Esophagus squamous epithelium (tissue), 4 donors: ENCODE results near the genes FBLL1 and FOXI1.

- PRO-cap = no peak
- RAMPAGE, long total RNA, 4 experiments = no peak in any of the 4 experiments
Observed at GRCh38 chr5:168329269-168329780, 37.9 kb downstream of the WWC1 start.

- PRO-cap = no peak
- RAMPAGE, long total RNA, 4 experiments = no peak in any of the 4 experiments
Observed at GRCh38 chr5:168353167-168354023, 62.0 kb downstream of the WWC1 start.

GRCh38 chr5:168408394-168409004, 77.8 kb upstream of the RARS1 start:
- PRO-cap = no peak
- RAMPAGE, long total RNA, 4 experiments = no peak in any of the 4 experiments

DNA sequence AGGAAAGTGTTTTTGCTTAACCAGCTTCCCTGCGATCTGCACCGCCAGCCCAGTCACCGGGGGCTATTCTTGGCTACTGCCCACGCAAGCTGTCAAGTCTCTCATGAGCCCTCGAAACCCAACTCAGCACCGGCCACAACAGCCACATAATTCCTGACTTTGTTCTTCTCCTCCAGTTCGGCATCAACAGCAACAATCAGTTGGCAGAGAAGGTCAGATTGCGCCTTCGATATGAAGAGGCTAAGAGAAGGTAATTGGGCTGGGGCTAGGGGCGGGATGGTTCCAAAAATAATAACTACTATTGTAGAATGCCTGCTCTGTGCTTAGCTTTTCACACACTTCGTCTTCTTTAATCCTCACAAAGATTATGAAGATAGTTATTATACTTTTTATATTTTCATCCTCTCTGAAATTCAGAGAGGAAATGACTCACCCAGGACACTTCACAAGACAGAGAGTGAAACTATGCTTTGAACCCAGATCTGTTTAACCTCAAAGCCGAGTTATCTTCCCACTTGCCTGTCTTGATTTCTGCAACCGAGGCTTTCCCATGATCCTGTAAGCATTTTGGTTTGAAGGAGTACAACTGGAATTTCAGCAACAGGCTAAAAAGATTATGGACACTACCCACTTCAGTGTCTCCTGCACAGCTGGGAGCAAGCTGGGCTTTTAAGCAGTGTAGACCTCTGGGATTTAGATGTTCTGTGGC, 76.4 kb upstream of the RARS1 start:
- PRO-cap = no peak
- RAMPAGE, long total RNA, 4 experiments = no peak in any of the 4 experiments

DNA sequence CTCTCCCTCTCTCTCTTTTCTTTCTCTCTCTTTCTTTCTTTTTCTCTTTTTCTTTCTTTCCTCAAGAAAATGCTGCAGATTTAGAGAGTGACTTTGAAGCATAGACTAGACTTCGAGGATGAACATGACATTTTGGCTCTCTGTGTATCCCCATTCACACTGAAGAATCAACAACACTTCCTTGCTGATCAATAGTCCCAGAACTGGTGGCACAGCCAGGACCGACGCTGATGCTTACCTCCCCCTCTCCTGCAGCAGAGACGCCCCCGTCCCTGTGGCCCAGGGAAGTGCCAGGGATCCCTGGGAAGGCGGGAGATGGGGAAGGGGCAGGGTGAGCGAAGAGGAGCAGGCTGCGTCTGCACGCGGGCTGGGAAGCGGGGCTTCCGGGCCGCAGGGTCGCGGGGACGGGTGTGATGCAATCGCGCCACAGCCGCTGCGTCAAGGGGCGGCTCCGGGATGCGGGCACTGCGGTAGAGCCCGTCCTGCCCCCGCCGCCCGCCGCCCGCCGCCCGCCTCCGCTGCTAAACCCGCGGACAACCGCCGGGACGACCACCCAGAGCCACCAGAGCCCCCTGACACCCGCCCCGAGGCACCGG, at the start of gene FBLL1:
FBLL1 (plus strand) TSS at position 427 of the 596 bp plus-strand sequence.
- PRO-cap = no peak
- RAMPAGE, long total RNA, 4 experiments = no peak in any of the 4 experiments

GRCh38 chr5:168579655-168580126, 523 bp upstream of the PANK3 start:
- PRO-cap = bidirectional peak, plus-strand start at chr5:168579911, minus-strand start at chr5:168579603
- RAMPAGE, long total RNA, 4 experiments = no peak in any of the 4 experiments

DNA sequence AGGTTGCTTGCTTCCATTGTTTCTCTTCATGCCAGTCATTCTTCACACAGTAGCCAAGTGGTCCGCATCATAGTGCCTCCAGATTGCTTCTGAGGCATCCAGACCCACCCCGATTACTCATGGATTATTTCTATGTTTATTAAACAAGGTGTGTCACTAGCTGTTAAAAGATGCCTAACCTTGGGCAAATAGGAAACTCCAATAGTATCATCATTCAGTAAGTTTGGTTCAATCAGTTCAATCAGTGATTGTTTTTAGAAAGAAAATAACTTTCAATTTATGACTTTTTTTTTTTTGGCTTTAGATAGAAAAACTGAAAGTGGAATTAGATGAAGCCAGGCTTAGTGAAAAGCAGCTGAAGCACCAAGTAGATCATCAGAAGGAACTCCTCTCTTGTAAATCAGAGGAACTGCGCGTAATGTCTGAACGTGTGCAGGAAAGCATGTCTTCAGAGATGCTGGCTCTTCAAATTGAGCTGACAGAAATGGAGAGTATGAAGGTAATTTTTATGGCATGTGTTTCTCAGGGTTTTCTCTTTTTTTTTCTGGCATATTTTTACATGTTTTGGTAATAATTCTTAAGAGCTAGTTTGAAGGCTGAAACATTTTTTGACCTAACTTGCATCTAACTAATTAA, 9.6 kb downstream of the SPDL1 start:
- PRO-cap = no peak
- RAMPAGE, long total RNA, 4 experiments = no peak in any of the 4 experiments

DNA sequence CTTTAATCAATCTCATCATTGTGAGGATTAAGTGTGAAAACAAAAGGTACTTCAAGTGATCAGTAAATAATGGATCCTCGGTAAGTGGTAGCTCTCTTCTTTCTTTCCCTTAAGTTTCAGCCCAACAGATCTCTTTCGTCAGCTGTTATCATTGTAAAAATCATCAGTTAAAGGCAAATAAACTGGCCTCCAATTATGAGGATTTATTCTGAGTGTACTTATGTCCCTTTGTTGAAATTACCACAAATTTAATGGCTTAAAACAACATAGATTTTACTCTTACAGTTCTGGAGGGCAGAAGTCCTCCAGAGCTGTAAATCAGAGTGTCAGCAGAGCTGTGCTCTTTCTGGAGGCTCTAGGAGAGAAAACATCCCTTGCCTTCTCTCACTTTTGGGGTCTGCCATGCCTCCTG, 104.6 kb downstream of the INSYN2B start:
- PRO-cap = no peak
- RAMPAGE, long total RNA, 4 experiments = no peak in any of the 4 experiments

GRCh38 chr5:170105616-170106125, at the start of gene FOXI1:
Gene FOXI1 (plus strand): TSS chr5:170105897.
- PRO-cap = unidirectional peak, plus-strand start at chr5:170105897
- RAMPAGE, long total RNA, 4 experiments = no peak in any of the 4 experiments

- PRO-cap = no peak
- RAMPAGE, long total RNA, 4 experiments = no peak in any of the 4 experiments
Observed at GRCh38 chr5:170302713-170303604, 5.4 kb upstream of the LCP2 start.

DNA sequence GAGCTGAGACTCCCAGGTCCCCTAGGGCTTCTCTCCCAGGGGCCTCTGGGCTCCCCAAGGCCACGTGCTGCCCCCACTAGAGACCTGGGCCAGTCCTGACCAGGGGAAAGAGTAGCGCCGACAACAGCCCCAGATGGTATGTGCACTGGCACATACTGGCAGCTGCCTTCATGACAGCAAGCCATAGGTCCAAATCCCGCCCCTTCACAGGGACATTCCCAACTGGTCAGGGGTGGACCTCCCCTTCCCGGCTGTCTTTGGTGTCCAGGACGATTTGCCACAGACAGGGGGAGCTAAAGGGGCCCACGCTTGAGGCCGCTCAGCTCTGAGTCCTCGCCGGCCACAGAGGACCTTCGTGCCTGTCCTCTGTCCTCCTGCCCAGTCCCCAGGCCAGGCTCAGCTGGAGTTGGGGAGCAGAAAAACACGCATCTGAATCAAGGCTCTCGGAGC, 127.9 kb downstream of the KCNIP1 start:
- PRO-cap = no peak
- RAMPAGE, long total RNA, 4 experiments = no peak in any of the 4 experiments

- PRO-cap = unidirectional peak, plus-strand start at chr5:170756239
- RAMPAGE, long total RNA, 4 experiments = no peak in any of the 4 experiments
Observed at GRCh38 chr5:170755630-170756618, 27.6 kb upstream of the GABRP start.

- PRO-cap = no peak
- RAMPAGE, long total RNA, 4 experiments = no peak in any of the 4 experiments
Observed at GRCh38 chr5:171676490-171676758, 109.2 kb upstream of the SMIM23 start.

DNA sequence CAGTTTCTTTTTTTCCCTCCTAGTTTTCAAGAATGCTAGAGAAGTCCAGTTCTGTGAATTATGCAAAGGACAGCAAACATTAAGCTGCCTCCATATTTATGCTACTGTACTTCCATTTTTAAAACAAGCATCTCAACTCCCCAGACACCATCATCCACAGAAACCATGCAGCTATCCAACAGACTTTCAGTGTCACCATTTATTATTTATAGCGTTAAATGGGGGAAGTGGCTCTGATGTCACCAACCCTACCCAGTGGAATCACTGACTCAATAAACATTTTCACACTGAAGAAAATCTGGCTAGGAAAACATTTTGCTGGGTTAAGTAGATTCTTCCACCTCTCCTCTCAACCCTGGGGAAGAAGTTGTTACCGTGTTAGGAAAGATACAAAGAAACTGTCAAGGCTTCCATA, 1.5 kb downstream of the FBXW11 start:
- PRO-cap = unidirectional peak, plus-strand start at position 285 of the sequence
- RAMPAGE, long total RNA, 4 experiments = no peak in any of the 4 experiments

GRCh38 chr5:172007151-172007765, 820 bp upstream of the FBXW11 start:
- PRO-cap = unidirectional peak, minus-strand start at chr5:172007571
- RAMPAGE, long total RNA, 4 experiments = no peak in any of the 4 experiments

- PRO-cap = no peak
- RAMPAGE, long total RNA, 4 experiments = no peak in any of the 4 experiments
Observed at GRCh38 chr5:172102856-172103922, 84.8 kb downstream of the STK10 start.

- PRO-cap = no peak
- RAMPAGE, long total RNA, 4 experiments = no peak in any of the 4 experiments
Observed at GRCh38 chr5:172144932-172145622, 42.9 kb downstream of the STK10 start.

DNA sequence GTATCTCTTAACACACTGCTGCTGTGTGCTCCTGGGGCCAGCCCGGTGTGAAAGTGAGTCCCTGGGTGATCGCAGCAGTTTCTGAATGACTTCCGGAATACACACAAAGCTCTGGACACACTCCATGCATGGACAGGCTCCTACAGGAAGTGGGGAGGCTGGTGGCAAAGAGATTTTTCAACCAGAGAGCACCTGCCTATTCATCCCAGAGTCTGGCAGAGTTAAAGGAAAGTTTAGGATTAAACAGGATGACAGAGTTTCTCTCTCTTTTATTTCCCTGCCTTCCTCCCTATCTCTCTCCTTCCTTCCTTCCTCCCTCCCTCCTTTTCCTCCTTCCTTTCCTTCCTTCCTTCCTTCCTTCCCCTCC, 38.5 kb upstream of the UBTD2 start:
- PRO-cap = unidirectional peak, minus-strand start at position 83 of the sequence
- RAMPAGE, long total RNA, 4 experiments = no peak in any of the 4 experiments

DNA sequence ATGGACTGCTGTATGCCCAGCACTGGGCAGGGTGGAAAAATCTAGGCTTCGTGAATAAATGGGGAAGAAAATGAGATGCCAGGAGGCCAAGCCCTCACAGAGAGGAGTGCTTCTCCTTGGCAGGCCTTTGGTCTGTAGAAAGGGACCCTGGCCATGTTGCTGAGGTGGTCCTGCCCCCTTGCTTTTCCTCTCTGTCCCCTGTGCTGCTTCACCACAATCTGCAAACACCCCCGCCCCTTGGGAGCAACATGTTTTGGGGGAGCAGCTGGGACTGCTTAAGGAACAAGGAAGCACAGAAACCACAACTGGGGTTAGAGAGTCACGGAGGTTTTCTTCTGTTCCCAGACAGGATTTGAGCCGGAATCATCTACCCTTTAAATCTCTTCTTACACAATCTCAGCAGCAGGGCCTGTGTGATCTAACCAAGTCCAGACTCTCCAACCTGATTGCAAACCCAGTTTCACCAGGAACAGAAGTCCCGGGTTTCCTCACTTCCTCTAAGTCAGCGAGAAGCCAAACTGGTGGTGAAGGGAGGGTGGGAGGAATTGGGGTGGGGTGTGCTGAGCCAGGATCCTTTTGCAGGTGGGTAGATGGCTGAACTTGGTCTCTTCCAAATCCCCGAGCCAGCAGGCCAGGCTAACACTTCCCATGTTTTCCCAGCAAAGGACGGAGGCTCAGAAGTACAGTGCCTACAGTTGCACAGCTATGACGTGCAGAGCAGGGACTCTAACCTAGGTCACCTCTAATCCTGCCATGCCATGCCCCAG, 25.1 kb downstream of the SH3PXD2B start:
- PRO-cap = bidirectional peak, plus-strand start at position 544 of the sequence, minus-strand start at position 448 of the sequence
- RAMPAGE, long total RNA, 4 experiments = no peak in any of the 4 experiments

DNA sequence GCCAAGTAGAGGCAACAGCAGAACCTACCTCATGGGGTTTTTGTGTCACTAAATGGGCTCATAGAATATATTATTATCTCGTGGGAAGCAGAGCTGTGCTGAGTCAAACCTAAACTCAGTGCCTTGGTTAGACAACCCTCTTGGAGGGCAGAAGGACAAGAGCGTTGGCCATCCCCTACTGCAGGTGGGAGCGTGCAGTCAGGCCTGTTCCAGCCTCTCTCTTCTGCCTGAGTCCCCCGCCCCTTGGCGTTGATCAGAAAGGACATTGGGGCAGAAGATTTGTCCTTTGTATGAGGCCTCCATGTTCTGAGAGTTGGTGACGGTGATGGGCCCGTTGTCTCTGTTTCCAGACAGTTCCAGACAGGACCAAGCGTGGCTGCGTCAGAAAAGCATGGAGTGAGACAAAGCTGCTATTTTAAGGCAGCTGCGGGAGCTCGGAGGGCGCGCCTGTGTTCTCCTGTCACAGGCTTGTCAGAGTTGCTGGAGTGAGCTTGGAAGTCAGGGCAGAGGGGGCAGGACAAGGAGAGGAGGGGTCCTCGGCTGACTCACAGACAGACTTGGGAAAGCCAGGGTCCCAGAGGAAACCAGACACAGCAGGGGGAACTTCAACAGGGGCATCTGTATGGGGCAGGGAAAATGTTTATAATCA, 32.1 kb upstream of the SH3PXD2B start:
- PRO-cap = no peak
- RAMPAGE, long total RNA, 4 experiments = no peak in any of the 4 experiments